RPMI7951 (cell line): ENCODE results near the gene PLOD3.

- RAMPAGE, long total RNA = no peak
These were observed 2.3 kb downstream of the TRIM56 start for GRCh38 chr7:101086997-101088517.

GRCh38 chr7:101093957-101094400 lies 8.7 kb downstream of the TRIM56 start:
- RAMPAGE, long total RNA = no peak

- RAMPAGE, long total RNA = no peak
These were observed 11.9 kb downstream of the TRIM56 start for GRCh38 chr7:101096904-101097762.

DNA sequence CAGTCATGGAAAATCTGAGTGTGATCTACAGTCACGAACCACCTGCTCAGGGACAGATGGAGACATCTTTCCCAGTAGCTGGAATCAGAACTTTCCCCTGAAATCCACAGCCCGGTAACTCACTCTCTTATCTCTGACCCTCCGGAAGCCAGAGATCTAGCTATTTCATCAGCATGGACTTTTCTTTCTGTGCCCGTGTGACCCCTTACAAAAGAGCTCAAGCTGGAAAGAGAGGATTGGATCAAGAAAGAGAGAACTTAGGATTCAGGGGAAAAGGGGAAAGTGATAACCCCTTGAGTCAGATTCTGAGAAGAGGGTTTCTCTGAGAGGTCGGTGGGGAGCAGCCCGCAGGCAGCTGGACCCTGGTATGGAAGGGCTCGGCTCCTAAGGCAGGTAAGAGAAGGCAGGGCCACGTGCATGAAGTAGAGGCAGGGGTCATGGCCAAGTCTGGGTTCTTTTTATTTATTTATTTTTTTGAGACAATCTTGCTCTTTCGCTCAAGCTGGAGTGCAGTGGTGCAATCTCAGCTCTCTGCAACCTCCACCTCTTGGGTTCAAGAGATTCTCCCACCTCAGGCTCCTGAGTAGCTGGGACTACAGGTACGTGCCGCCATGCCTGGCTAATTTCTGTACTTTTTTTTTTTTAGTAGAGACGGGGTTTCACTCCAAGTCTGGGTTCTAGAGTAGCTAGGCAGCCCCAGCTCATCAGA lies 4.3 kb upstream of the SERPINE1 start:
- RAMPAGE, long total RNA = no peak

- RAMPAGE, long total RNA = no peak
These were observed 1.4 kb downstream of the SERPINE1 start for GRCh38 chr7:101128130-101128849.

DNA sequence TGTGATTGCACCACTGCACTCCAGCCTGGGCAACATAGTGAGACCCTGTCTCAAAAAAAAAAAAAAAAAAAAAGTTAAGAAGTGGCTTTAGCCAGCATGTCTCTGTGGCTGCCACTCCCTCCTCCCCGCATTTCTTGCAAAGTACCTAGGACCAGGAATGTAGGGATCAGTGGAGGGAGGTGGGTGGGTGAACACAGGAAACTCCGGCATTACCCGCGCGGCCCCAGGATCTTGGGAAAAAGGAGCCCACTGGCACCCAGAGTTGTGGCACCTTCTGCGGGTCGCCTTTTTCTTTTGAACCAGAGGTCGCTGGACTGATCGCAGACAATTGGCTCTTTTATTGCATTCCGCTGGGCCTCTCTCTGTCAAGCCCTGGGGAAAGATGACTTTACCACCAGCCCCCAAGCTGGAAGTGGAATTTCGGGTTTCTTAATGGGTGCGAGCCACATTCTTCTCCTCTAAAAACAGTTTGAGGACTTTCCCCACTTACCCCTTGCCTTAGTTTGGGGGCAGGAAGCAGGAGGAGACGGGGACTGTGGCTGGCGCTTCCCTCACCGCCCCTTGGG lies 3.4 kb downstream of the VGF start:
- RAMPAGE, long total RNA = no peak

DNA sequence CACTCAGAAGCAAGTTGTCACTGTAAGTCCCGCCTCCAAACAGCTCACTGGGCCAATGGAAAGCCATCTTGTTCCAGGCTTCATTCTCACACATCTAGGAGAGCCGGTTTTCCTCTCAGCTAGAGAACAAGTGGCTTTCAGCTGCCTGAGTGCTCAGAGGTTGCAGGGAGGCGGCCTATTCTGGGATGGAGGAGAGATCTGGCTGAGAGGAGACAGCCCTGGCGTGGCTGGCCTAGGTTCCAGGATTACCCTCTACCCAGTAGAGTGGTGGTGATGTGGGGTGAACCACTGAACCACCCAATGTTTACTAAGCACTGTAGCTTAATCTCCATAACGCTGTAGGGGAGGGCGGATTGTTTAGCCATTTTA lies 2.5 kb upstream of the NAT16 start:
- RAMPAGE, long total RNA = no peak

DNA sequence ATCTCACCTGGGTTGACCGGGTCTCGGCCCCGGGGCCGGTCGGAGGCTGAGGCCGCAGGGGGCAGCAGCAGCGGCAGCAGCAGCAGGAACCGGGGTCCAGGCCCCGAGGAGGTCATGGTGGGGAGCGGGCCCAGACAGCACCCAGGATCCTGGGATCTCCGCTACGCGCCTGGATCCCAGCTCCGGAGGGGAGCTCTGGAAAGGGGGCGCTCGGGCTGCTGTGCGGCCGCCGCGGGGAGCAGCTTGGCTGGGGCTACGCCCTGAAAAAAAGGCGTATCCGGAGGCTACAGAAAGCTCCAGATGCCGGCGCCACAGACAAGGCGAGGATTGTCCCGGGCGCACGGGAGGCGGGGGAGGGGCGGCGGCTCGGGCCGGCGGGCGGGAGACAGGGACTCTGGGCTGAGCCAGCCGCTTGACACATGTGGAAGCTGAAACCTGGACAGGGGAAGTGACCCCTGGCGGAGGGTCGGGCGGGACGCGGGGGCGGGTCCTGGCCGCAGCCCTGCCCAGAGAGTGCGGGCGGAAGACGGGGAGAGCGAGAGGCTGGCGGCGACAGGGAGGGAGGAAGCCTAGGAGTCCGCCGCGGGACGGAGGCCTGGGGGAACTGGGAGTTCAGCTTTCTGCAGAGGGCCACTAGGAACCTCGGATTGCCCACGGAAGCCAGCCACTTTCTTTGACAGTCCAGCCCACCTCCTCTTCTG lies at the start of gene PLOD3:
TSS of gene PLOD3 (minus strand) at position 423 of the 701 bp plus-strand sequence.
- RAMPAGE, long total RNA = no peak

GRCh38 chr7:101235508-101235722 lies 2.2 kb downstream of the CLDN15 start:
- RAMPAGE, long total RNA = no peak

- RAMPAGE, long total RNA = no peak
These were observed 1.8 kb upstream of the CLDN15 start for GRCh38 chr7:101239070-101240155.

- RAMPAGE, long total RNA = no peak
These were observed 17.7 kb downstream of the IFT22 start for GRCh38 chr7:101303680-101304551.

GRCh38 chr7:101349104-101349690 lies 13.5 kb upstream of the COL26A1 start:
- RAMPAGE, long total RNA = no peak

GRCh38 chr7:101664239-101665097 lies 35.4 kb upstream of the MYL10 start:
- RAMPAGE, long total RNA = no peak

DNA sequence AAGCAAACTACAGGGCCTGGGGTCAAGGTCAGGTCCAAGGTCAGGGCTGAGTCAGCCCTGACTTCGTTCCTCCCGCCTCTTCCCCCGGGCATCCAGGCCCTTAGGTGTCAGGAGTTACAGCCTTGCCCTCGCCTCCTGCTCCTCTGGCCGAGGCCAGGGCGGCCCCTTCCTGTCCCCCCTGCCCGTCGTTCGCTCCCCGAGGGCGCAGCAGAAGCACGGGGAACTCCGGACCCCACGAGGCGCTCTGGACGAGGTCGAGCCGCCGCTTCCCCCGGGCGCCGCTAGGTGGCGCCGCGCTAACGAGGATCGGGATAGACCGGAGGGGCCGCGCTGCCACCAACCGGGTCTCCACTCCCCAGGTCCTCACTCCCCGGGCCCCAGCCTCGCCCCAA lies 59.1 kb upstream of the MYL10 start:
- RAMPAGE, long total RNA = no peak

- RAMPAGE, long total RNA = no peak
These were observed 72.2 kb upstream of the MYL10 start for GRCh38 chr7:101701126-101701837.

DNA sequence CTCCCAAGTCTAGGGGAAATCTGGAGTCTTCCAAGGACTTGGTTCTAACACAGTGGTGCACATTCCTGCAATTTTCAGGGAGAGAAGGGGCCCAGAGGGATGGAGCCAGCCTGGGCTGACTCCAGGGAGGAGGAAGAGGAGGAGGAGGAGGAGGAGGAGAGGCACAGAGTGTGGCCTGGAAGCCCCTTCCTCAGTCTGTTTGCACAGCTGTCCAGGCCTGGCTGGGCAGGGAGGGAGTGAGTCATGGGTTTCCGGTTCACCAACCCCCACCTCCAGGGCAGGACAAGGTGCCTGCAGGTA lies 77.7 kb upstream of the CUX1 start:
- RAMPAGE, long total RNA = no peak

GRCh38 chr7:101869998-101871060 lies 52.9 kb downstream of the CUX1 start:
- RAMPAGE, long total RNA = no peak

DNA sequence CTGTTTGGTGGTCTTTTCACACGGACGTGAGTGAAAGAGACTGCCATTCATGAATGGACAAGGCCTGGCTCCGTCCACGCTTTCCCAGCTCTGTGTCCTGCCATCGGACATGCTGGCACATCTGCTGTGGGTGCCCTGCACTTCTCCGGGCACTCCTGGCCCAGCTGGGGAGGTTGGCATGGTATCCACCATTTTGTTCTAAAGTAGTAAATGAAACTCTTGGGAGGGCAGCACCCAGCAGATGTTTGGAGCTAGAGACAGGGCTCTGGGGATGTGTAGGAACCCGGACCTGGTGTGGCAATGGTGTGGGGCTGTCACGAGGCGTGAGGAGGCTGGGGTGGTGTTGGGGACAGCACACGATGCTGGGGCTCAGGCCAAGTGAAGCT lies 118.0 kb downstream of the CUX1 start:
- RAMPAGE, long total RNA = no peak

DNA sequence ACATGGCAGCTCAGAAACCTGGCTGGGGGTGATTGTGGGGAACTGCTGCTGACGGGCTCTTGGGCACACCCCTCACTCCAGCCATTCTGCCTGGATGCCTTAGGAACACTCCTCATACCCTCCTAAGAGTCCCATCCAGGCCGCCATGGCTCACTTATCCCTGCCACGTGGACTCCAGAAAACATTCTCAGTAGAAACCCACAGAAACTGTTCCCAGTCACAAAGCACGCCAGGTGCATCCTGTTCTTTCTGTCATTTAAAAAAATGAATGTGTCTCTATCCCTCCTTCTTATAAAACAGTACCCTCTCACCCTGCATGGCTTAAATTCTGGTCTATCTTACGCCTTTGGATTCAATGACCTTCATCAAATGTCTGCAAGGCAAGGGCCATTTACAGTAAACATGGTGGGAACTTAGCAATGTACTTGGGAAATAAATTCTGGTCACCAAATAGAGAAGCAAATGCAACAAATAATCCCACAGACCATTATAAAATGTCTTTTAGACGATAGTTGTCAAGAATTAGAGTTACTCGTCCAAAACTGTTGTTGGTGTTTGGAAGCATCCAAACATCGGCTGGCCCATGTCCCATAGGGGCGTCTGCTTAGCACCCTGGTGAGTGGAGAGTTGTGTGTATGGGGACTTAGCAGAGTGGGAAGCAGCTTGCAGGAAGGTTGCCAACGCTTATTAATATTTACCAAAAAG lies 177.8 kb downstream of the CUX1 start:
- RAMPAGE, long total RNA = no peak

DNA sequence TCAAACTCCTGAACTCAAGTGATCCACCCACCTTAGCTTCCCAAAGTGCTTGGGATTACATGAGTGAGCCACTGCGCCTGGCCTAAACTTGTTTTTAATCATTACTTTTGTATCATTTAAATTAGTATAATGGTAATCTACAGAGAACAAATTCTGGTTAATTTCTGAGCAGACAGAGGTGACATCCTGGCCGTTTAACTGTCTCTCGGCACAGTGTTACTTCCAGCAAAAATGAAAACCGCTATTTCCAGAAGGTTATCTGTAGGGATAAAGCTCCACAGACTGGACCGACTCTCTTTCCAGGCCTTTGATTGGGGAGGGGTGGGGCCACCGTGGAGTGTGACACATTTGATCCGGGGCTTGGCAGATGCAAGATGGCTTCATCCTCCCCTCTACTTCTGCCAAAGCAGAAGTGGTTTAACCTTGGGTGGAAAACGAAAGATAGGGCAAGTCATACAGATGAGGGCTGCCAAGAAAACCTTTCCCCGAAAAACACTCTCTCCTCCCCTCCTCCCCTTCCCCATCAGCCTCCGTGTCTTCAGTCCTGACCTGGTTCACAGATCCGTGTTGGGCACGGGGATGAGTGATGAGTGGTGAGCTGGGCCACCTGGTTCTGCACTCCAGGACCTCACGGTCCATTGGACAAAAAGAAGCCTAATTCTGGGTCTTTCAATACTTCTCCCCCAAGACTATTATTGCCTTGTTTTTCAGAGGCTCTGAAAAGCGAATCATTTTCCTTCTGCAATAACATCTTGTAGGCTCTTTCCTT lies 139.7 kb upstream of the SH2B2 start:
- RAMPAGE, long total RNA = no peak